HTERT-HM (cell line): ENCODE data around the genes LPIN3 and PTPRT.

DNA sequence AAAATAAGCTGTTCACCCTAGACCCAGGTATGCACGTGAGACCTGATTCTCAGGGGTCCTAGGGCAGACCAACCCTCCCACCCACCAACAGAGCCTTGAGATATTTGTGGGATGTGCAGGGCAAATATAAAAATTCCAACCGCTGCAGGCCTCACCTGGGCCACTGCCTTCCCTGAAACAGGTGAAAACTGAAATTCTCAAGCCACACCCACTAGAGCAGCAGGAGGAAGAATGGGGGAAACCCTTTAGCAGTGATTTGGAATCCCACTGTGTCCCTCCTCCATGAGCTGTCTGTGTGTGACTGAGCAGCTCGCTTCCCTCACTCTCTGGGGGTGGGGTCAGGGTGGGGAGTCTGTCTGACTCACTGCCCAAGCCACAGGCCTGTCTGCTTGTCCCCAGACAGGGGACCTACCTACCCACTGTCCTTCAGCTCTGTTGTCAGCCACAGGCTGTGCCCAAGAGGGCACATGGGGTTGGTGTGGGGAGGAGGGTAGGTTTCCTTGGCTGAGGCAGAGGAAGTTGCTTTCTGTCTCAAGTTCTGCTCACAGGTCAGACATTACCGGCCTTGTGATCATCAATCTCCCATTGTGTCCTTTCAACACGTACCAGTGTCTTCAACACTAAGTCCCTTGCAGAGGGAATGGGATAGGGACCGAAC lies 127.1 kb downstream of the MAFB start:
- RRBS, result no CpG with 5 or more reads among the region's 6 CpGs

DNA sequence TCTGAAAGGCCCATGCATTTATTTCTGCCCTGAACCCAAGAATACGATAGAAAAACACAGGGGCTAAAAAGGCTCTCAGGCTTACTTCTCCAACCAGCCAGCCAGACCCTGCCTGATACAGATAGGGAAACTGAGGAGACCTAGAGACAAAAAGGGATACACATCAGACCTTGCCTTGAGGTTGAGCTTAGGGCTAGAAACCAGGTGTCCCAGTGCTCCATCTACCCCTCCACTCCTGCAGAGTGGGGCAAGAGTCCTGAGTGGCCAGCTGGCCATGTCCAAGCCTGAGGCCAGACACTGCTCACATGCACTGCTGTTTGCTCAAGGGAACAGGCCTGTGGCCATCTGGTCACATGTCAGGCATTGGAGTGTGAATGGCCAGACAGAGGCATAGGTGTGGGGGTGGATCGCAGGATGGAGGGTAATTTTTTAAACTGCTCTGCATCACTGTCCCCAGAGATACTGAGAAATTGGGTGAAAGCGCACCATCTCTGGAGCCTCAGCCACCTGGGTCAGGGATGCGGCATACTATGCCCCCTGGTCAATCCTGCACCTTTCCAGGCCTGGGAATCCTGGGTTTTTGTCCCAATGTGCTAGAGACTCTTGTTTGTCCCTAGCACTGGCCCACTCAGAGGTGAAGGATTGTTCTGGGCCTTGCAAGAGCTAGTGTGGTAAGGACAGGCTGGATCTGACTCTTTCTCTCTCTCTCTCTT lies 30.5 kb downstream of the MAFB start:
- RRBS, result no CpG with 5 or more reads among the region's 4 CpGs

GRCh38 chr20:40911551-40912234 lies 116.9 kb upstream of the TOP1 start:
- RRBS, result no CpG with 5 or more reads among the region's 22 CpGs

- RRBS, result no CpG with 5 or more reads among the region's 4 CpGs
These were observed 15.8 kb upstream of the TOP1 start for GRCh38 chr20:41012627-41013321.

GRCh38 chr20:41029631-41030120 lies 1.1 kb downstream of the TOP1 start:
- RRBS, result 3% methylated on average over 6 of the region's 19 CpGs

- RRBS, result no CpG with 5 or more reads among the region's 4 CpGs
These were observed 19.3 kb downstream of the TOP1 start for GRCh38 chr20:41047770-41048509.

GRCh38 chr20:41048533-41049312 lies 20.1 kb downstream of the TOP1 start:
- RRBS, result no CpG with 5 or more reads among the region's 6 CpGs

DNA sequence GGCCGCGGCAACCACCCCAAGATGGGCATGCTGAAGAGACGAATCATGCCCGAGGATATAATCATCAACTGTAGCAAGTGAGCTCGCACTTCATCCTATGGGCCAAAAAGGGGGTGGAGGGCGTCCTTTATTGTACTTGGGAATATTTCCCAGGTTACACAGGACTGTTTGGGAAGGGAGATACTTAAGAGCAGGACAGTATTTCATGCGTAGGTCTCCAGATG lies 37.3 kb upstream of the PLCG1 start:
- RRBS, result no CpG with 5 or more reads among the region's 7 CpGs

GRCh38 chr20:41110594-41111367 lies 26.6 kb upstream of the PLCG1 start:
- RRBS, result no CpG with 5 or more reads among the region's 6 CpGs

DNA sequence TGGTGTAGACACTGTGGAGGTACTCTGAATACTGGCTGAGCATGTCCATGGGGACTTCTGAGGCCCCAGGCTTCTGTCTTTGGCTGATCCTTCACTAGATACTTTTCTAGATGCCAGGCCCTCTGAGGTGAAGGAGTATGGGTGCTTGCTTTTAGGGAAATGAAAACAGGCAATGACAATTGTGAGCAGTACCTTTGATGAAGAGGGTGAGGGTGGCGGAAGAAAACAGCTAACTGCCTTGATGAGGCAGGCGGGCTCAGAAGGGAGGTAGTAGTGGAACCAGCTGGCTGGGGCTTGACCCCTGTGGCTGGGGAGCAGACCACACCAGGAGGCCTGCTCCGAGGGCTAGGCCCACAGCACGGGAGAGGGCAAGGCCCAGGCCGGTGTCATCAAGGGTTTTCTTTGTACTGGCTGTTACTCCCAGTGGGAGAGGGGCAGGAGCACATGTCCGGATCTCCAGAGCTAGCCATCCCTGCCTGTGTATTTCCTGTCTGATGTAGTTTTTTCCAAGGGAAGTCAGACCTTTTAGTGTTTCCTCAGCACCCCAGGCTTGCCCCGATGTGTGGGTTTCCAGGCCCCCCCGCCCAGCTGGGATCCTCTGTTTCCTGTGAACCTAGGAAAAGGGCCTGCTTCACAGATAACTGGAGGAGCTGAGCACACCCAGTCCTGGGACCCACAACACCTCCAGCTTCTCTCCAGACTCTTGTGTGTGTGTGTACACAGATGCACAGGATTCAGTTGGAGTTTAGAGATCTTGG lies 4.0 kb downstream of the PLCG1 start:
- RRBS, result 46% methylated on average over 2 of the region's 8 CpGs

DNA sequence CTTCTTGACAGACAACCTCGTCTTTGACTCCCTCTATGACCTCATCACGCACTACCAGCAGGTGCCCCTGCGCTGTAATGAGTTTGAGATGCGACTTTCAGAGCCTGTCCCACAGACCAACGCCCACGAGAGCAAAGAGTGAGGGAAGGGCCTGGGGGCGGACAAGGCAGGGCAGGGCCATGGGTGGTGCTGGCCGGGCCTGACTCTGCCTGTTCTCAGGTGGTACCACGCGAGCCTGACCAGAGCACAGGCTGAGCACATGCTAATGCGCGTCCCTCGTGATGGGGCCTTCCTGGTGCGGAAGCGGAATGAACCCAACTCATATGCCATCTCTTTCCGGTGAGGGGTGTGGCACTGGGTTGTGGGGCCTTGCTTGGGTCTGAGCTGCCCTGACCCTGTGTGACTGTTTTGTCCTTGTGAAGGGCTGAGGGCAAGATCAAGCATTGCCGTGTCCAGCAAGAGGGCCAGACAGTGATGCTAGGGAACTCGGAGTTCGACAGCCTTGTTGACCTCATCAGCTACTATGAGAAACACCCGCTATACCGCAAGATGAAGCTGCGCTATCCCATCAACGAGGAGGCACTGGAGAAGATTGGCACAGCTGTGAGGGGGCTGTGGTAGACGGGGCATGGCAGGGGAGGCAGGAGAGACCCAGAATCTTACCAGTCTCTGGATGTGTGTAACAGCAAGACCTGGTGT lies 29.1 kb downstream of the PLCG1 start:
- RRBS, result no CpG with 5 or more reads among the region's 24 CpGs

GRCh38 chr20:41192922-41193595 lies 55.7 kb downstream of the PLCG1 start:
- RRBS, result no CpG with 5 or more reads among the region's 5 CpGs

DNA sequence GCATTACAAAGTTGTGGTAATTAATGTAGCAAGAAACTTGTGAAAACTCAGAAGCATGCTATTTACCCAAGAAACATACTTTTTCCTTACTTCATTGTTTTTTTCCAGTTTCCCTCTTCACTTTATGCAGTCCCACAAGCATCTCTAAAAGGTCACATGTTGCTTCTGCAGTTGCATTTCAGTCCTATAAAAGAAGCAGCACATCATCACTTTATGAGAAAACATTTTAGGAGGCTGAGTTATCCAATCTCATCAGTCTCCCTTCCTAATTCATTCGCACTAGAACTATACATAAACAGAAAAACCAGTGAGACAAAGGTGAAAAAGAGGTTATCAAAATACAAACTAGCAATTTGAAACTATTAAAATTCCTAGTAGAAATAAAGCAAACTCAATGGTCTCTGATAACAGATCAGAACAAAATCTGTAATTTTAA lies 48.6 kb downstream of the ZHX3 start:
- RRBS, result no CpG with 5 or more reads among the region's 1 CpG

DNA sequence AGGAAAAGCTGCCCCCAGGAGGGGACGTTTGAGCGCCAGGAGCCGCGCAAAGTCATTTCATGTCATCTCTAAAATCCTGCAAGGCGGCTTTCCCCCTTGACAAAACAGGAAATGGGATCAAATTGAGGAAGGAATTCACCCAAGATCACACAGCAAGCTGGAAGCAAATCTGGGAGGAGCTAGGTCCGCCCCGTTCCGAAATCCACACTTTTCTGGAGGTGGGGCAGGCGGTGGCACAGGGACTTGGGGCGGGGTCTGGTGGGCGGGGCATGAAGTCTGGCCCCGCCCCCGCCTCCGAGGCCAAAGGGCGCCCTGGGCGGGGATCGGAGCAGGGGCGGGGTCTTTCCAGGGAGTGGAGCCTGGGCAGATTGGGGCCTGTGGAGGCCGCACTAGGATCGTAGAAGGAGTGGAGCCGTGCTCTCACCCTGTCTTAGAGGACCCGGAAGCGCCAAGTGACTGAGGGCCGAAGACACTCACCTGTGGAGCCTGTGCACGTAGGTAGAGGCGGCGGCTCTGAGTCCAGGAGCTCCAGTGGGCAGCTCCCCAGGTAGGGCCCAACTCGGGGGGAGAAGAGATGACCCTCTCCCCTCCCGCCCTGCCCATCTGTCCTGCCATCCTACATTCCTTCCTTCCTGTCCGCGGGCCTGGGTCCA lies at the start of gene LPIN3:
Gene LPIN3, plus strand, starts transcription at position 366 of the 653 bp plus-strand sequence.
- RRBS, result no CpG with 5 or more reads among the region's 31 CpGs

- RRBS, result no CpG with 5 or more reads among the region's 2 CpGs
These were observed 60.8 kb downstream of the CHD6 start for GRCh38 chr20:41557255-41557978.

DNA sequence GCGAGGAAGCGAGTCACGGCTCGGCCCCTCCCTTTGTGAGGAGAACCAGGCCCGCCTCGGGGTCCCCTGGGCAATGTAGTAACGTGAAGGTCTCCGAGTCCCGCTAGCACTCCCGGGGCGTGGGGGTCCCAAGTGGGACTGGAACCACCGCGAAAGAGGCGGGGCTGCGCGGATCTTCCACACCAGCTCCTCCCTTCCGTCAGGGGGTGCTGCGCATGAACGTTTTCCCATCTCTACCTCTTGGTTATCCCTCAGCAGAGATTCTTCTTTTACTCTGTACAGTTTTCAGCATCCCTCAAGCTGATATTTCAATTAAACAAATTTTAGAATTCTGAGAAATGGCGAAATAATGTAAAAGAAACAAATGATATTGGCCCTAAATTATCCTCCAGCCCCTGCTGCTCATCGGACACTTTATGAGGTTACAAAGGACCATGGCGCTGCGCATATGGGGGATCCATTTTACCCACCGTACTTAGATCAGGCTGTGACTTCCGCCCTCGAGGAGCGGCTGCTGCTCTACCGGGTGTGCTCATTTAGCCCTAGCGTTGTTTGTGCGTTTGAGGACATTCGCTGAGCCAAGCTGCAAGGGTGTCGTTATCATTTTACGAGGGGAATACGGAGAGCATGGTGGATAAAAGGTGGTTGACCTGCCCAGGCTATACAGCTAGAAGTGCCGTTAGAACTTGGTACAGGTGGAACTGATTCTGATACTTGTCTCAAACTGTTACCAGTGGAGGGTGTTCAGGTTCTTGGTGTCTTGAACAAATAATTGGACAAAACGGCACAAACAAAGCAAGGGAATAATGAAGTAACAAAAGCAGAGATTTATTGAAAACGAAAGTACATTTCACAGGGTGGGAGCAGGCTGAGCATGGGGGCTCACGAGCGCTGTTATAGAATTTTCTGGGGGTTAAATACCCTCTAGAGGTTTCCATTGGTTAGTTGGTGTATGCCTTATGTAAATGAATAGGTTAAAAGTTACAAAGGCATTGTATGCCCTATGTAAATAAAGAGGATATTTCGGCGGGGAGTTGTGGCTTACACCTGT lies 75.2 kb upstream of the CHD6 start:
- RRBS, result 1% methylated on average over 4 of the region's 41 CpGs

DNA sequence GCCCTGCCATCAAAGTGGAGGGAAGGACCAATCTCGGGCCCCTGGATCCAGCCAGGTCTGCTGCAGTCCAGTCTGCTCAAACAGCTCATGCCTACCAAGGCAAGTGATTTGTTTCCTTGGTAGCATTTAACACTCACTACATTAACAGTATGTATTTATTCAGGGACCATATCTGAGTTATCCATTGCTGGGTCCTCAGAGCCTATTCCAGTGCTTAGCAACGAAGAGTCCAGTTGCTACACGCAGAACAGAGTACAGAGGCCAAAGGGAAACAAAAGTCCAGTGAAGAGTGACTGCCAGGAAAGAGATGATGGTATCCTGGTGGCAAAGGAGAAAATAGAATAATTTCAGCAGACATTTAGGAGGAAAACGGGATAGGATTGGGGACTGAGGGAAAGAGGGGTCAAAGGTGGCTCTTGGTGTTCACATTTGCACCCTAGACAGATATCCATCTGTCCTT lies 352.2 kb downstream of the PTPRT start:
- RRBS, result no CpG with 5 or more reads among the region's 4 CpGs

DNA sequence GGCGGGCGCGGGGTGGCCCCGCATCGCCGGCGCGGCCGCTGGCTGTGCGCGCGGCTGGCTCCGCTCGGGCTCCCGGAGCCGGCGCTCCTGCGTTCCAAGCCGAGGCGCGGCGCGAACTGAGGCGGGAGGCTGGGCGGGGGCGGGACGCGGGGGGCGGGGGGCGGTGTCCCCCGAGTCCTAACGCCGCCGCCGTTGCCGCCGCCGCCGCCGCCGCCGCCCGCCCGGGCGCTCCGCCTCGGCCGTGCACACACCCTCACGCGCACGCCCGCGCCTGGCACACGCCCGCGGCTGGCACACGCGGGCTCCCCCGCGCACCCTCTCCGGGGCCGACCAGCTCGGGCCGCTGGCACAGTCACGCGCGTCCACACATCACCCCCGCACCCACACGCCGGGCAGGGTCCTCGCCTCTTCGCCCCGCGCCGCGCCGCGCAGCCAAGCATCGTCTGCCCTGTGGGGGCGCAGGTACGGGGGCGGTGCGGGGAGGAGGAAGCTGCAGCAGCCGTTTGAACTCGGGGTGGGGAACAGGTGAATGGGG lies at the start of gene PTPRT:
Gene PTPRT, minus strand, starts transcription at position 118 of the 535 bp plus-strand sequence.
- RRBS, result 6% methylated on average over 35 of the region's 85 CpGs

GRCh38 chr20:43456602-43457134 lies 1.0 kb upstream of the SRSF6 start:
- RRBS, result no CpG with 5 or more reads among the region's 11 CpGs

- RRBS, result no CpG with 5 or more reads among the region's 4 CpGs
These were observed 2.3 kb upstream of the SGK2 start for GRCh38 chr20:43556361-43557157.